H9 (cell line): ENCODE measurements around the genes HIF1AN and SEMA4G.

GRCh38 chr10:99330064-99330801 lies 1.1 kb downstream of the CNNM1 start:
- PRO-cap: no peak

- PRO-cap: no peak
Observed at GRCh38 chr10:99341894-99342642, 12.9 kb downstream of the CNNM1 start.

- PRO-cap: no peak
Observed at GRCh38 chr10:99519671-99519959, 13.1 kb upstream of the NKX2-3 start.

DNA sequence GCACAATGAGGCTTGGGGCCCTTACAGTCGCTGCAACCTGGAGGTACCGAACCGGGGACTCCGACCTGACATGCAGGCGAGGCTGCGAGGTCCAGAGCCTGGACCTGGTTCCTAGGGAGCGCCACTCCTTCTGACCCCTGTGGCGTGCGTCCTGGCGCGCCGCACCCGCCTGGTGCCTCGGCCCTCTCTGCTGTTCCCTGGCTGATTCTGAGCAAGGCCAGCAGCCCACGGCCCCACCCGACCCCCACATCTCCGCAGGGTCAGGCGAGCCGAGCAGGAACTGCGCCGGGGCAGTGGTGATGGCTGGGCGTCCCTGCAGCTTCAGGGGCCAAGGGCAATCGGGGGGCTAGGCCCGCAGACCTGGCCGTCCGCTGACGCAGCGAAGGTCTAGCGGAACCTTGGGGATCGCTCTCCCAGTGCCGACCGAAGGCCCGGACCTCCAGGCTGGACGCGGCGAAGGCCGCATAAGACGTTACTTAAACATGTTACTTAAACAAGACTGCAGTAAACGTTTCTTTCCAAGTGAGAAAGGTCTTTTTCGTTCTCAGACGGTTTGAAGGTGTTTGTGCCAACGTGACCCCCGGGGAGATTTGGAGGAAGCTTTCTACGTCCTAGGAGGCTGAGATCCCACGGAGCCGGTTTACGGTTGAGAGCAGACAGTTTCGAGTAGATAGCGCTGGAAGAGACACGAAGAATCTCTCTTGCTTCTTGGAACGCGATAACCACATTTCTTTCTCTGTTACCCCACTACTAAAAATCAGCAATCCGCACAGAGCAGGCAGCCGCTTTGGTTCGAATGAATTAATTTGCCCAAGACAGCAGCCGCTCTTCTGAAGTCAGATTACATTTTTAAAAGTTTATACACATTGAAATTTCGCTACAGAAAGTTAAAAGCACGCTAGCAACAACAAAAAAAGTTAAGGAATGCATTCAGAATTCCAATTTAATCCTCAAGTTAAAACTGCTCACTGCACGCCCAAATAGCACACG lies 5.0 kb upstream of the NKX2-3 start:
- PRO-cap: no peak

DNA sequence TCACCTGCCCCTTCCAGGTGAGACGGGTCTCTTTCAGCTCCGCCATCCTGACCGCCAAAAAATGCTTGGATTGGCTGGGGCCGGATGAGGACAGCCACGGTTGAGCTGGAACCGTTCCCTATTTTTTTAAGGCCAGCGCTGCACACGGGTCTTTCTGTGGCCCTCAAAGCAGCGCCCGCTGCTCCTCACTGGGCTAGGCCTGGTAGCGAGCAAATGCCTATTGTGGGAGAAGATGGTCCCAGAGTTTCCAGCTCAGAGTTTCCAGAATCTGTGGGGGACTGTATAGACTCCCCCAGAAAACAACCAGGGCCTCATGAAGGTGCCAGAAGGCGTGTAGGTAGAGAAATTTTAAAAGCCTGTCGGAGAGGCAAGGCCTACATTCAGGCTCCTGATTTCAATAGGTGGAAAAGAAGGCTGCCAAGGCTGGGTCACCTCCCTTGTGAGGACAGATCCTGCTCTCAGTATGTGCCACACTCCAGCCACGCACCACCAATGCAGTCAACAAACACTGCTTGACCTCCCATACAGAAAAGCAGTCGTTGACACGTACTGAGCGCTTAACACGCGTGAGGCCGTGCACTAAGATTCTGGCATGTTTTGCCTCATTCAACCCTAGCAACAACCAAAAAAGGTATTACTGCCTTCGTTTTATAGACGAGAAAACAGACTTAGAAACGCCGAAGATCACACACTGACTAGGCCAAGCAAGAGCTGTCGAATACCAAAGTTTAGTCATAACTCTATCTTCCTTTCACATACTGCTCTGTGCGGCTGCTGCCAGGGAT lies 1.1 kb upstream of the NKX2-3 start:
- PRO-cap: no peak

DNA sequence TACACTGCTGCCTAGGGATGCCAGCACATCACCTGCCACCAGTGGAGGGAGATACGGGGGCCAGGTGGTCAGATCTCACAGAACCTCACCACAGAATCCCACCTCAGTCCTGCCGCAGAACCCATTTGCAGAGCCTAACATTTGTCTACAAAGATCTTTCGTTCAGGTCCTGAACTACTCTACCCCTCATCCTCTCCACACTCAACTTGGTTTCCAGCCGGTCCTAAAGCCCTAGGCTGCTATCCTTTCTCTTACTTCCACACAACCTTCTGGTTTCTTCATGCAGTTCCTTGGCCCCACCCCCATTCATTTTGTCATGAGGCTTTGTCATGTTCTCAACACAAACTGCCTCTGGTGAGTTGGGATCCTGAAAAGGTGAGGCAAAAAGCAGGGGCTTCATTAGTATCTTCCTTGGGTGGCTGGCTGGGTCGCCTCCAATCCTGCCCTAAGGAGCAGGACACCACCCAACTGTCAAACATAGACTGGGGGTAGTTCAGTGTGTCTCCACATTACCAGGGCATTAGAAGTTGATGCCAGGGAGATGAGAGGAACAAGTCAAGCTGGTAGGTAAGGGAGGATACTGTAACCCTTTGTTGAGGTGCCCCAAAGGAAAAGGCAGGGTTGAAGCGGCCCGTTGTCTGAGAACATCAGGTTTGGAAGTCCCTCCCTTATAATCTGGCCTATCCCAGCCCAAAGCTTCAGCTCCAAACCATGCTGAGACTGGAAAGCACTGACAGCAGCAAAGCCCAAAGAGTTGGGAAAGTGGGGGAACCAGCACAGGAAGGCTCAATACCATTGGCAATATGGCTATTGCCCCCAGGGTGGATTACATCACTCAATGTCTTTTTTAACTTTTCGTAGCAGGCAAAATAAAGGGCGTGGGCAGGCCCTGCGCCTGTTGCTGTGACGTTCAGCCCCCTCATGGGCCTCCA lies 7.1 kb downstream of the SLC25A28 start:
- PRO-cap: no peak

DNA sequence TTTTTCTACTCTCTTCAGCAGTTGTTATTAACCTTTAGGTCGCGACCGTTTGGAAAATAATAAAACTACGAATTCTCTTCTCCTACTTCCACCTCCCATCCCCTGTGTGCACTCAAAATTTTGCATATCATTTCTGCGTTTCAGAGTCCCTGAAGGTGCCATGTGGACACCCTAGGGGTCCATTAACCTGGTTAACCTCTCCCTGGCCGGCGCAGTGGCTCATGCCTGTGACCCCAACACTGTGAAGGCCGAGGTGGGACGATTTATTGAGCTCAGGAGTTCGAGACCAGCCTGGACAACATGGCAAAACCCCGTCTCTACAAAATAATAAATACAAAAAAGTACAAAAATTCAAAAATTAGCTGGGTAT lies 1.6 kb upstream of the SLC25A28 start:
- PRO-cap: no peak

GRCh38 chr10:99695739-99696143 lies 36.2 kb downstream of the COX15 start:
- PRO-cap: no peak

- PRO-cap: no peak
Observed at GRCh38 chr10:99908805-99909241, 100.9 kb downstream of the DNMBP start.

GRCh38 chr10:99913379-99914399 lies 96.1 kb downstream of the DNMBP start:
- PRO-cap: bidirectional peak, plus-strand start at chr10:99913773, minus-strand start at chr10:99913836; bidirectional peak, plus-strand start at chr10:99914183, minus-strand start at chr10:99913979

DNA sequence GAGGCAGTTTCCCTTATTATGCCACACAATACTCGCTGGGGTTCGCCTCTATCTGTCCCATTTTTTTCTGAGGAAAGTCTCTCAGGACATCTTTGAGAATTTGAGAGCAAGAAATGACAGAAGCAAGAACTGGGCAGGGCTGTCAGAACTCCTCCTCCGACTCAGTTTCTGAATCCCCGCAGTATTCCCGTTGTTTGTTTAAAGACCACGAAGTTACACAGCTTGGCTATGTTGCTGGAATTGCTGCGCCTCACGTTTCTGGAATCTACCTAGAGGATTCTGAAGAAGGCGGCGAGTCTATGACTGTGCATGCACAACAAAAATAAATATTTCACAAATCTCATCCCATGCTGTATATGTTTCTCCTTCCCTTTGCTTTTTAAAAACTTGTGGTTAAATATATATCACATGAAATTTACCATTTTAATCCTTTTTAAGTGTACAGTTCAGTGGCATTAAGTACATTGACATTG lies 663 bp upstream of the DNMBP start:
- PRO-cap: no peak

DNA sequence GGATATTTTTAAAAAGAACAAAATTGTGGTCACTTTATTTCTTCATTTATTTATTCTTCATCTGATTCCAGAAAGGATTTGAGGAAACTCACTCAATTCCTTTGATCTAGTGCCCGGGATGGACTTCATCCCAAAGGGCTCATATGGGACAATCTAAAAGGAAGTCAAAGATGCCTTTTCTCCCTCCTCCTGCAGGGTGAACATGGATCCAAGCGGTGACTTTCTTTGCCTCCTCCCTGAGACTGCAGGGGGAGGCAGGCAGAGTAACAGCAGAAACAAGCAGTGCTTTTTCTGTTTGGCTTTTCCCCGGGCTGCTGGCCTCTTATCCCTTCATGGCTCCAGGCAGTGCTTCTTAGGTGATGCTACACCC lies 10.0 kb upstream of the DNMBP start:
- PRO-cap: no peak

DNA sequence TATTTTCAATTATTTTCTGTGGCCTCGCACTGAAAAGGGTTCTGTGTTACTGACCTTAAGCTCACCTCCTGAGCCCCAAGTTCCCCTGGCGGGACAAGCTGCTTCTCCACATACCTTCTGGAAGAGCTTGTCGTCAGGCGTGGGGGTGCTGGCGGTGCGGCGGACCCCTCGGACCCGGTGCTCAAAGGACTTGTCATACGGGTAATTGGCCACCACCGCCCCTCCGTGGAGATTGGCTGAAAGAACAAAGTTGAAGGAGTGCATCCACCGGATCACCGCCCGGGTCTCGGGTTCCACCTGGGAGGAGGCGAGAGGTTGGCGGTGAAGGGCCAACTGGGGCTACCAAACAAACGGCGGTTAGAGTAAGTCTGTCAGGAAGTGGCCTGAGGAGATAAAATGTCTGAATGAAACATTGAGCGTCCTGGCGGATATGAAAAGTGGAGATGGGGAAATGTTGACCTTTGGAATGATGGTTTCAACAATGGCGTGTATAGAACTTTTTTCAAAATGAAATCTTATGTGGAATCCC lies 16.5 kb downstream of the CPN1 start:
- PRO-cap: no peak

- PRO-cap: bidirectional peak, plus-strand start at chr10:100535943, minus-strand start at chr10:100535749; unidirectional peak, minus-strand start at chr10:100536097
Observed at GRCh38 chr10:100535597-100536825, at the start of gene HIF1AN. HIF1AN (plus strand) TSS chr10:100535943.

GRCh38 chr10:100735124-100736069 lies 10.0 kb upstream of the PAX2 start:
- PRO-cap: no peak

- PRO-cap: no peak
Observed at GRCh38 chr10:100738188-100738794, 7.1 kb upstream of the PAX2 start.

- PRO-cap: no peak
Observed at GRCh38 chr10:100739236-100739687, 6.1 kb upstream of the PAX2 start.

- PRO-cap: no peak
Observed at GRCh38 chr10:100962669-100963450, 6.4 kb upstream of the SEMA4G start.

GRCh38 chr10:100968784-100969736 lies at the start of gene SEMA4G:
SEMA4G (plus strand) TSS chr10:100969504.
- PRO-cap: bidirectional peak, plus-strand start at chr10:100969562, minus-strand start at chr10:100969348

DNA sequence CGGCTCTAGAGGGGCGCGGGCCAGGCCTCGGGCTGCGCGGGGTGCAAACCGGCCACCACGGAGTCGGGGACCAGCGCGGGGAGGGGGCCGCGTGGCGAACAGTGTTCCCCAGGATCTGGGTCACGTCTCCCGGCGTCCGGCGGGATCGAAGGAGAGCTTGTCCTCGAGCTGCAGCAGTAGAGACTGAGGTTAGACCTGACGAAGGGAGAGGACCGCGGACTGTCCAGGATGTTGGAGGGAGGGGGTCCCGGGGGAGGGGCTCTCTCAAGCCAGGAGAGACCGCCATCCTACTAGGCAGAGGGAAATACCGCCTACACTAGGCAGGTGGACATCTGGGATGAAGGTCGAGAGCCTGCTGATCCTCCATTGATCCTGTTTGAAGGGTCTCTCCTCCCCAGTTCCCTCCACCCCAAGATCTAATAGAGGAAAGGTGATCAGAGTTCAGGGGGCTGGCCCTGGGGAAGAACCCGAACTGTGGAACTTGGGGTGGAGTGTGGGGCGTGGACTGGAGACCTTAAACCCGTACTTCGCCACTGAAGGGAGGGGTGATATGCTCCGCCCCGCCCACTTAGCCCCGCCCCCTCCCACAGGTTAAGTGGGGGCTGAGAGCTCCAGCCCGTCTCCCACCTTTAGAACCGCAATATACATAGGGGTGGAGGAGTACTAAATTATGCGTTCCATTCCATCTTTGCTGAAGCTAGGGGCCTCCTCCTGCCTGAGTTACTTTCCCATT lies 599 bp downstream of the SEMA4G start:
- PRO-cap: bidirectional peak, plus-strand start at position 316 of the sequence, minus-strand start at position 185 of the sequence; unidirectional peak, minus-strand start at position 507 of the sequence